Non-pigmented ciliary epithelial cell (primary cell): ENCODE results near the gene PIGU.

DNA sequence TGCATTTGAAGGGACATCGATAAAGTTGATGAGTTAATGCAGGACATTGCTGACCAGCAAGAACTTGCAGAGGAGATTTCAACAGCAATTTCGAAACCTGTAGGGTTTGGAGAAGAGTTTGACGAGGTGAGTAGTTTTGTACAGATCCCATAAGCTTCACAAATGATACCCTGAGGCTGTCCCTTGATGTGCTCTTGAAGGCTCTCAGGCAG is 39.7 kb downstream of the CHMP4B start:
- RRBS = no CpG with 5 or more reads among the region's 3 CpGs

GRCh38 chr20:33909596-33910128 is 84.0 kb upstream of the RALY start:
- RRBS = no CpG with 5 or more reads among the region's 4 CpGs

GRCh38 chr20:34073305-34073895 is 38.6 kb downstream of the EIF2S2 start:
- RRBS = no CpG with 5 or more reads among the region's 7 CpGs

DNA sequence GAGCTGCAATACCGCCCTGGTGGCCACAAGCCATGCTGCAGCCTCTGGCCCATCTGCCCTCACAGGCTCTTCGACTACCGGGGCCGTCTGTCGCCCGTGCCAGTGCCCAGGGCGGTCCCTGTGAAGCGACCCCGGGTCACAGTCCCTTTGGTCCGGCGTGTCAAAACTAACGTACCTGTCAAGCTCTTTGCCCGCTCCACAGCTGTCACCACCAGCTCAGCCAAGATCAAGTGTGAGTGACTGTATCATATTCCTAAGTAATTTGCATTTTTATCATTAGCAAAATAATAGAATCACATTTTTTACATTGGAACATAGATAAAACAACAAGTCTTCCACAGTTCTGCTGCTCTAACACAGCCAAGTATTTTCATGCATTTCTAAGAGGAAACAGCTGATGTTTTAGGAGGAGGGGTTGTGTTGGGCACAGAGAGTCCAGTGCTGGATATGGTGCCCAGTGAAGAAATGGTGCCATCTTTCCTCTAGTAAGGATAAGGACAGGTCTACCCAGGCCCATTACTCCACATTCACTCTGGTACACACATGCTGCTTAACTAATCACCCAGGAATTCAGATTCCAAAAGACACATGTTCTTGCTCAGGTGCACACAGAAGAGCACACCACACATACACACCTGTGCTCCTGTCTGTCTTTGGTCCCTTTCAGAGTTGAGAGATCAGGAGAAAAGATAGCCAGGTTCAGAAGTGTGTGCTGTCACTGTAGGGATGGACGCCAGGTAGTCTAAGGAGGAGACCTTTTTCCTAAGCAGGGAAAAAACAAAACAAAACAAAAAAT is 36.0 kb downstream of the EIF2S2 start:
- RRBS = 96% methylated on average over 9 of the region's 14 CpGs

- RRBS = no CpG with 5 or more reads among the region's 9 CpGs
Observed at GRCh38 chr20:34337978-34338418, 25.1 kb upstream of the ITCH start.

DNA sequence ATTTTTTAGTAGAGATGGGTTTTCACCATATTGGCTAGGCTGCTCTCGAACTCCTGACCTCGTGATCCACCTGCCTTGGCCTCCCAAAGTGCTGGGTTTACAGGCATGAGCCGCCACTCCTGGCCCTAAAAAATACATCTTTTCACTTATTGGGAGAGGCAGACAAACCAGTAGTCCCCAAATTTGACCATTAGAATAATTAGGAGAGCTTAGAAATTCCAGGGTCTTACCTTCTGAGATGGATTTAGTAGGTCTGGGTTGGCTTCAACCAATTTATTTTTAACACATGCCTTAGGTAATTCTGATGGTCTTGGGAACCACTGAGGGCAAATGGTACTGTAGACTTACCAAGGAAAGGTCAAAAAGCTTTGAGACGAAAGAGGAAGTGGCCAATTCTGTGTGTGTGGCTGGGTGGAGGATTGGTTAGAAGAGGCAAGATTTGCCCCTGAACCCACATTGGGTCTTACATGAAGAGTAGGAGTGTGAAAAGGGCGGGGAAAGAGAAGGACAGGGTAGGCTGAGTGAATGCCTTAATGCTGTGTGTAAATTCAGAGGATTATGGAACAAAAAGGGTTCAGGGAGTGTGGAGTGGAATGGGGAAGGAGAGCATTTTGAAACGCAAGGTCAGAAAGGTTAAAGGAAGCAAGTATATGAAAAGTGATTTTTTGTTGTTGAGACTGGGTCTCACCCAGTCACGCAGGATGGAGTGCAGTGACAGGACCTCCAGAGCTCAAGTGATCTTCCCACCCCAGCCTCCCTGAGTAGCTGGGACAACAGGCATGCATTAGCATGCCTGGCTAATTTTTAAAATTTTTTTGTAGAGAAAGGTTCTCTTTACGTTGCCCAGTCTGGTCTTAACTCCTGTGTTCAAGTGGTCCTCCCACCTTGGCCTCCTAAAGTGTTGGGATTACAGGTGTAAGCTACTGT is 2.8 kb downstream of the ITCH start:
- RRBS = no CpG with 5 or more reads among the region's 8 CpGs

DNA sequence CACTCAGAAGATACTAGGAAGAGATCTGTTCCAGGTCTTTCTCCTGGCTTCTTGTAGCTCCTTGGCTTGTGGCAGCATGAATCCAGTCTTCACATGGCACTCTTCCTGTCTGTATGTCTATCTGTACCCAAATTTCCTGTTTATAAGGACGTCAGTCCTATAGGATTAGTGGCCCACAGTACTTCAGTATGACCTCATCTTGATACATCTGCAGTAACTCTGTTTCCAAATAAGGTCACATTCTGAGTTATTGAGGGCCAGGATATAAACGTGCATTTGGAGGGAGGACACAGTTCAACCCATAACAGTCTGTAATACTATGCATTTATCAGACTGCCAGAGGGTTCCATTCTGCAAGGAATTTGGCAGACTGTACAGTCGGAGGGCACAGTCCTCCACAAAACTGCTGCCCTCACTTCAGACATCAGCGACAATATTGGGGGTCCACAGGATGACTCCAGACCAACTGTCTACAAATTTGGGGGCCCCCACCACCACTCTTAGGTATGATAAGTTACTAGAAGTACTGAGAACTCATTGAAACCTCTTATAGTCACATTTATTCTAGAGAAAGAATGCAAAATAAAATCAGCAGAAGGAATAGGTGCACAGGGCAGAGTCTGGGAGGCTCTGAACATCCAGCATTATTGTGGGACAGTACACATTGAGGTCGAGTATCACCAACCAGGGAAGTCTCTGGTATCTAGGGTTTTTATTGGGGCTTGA is 57.4 kb upstream of the DYNLRB1 start:
- RRBS = no CpG with 5 or more reads among the region's 5 CpGs

- RRBS = no CpG with 5 or more reads among the region's 16 CpGs
Observed at GRCh38 chr20:34525750-34526598, 9.8 kb downstream of the DYNLRB1 start.

DNA sequence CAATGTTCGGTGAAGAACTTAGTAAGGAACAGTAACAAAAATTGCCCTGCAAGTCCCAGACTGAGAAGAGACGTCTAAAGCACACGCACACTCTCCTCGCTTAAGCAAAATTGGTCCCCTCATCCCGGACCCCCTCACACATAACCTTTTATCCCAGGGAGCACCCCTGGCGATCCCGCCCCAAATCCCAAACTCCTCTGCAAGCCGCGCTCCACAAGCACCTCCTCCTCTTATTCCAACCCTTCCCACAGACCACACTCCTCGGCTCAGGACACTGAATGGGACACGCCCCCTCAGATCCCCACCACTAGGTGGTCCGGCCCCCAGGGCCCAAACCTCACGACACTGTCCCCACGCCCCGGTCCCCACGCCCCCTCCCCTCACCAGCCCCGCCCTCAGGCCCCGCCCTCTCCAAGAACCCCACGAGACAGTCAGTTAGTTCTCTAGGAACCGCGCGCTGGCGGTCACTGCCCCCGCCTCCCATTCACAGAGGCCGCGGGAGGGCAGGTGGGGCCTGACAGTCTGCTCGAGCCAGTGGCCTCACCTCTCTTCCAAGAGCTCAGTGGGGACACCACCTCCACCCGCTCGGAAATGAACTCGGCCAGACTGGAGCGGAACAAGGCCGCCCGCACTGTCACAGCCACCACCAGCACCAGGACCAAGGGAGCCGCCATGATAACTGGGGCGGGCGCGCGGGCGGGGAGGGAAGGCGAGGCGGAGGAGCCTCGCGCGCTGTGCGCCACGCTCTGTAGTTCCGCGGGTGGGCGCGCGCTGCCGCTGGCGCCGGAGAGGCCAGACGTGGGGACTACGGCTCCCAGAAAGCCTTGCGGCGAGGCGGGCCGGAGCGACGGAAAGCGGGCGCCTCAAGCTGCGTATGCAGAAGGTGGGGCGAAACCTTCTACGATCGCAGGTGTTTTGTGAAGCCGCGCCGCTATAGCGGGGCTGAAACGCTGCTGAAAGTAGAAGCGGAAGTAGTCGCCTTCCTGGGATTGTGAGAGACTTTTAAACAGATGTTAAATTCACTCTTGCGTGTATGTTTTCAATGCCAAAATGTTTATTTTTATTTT is at the start of gene PIGU:
Gene PIGU, minus strand, starts transcription at position 681 of the 1,067 bp plus-strand sequence.
- RRBS = under 1% methylated on average over 11 of the region's 76 CpGs

GRCh38 chr20:34714309-34715020 is 10.3 kb downstream of the TP53INP2 start:
- RRBS = no CpG with 5 or more reads among the region's 4 CpGs

DNA sequence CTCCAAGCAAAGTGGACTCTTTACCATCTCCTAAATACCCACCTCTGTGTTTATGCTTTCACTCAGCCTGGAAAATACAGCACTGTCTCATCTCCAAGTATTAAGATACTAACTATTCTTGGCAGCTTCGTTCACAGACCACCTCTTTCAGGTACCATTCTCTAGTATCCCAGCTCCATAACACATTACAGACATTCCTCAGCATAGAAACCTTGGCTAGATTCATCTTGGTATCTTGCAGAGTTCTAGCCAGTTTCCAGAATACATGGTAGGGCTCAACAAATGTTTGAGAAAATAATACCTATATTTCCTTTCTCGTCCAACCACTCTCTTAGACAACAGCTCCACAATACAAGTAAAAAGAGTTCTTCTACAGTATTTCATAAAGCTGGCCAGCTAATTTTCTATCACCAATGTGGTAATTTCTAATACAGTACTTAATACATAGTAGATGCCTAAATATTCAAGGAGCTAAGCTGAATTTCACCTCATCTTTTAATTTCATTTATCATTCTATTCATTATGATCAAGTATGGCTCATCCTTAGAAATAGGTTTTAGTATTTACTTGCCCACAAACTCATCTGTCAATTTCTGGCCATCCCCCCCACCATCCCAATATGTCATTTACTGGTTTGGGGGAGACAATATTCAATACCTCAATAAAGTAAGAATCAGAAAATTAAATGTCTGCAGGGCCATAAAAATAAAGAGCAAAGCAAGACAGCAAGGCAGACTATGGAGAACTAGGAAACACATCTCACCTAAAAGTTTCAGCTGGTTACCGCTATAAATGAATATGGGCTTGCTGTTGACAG is 6.7 kb downstream of the NCOA6 start:
- RRBS = no CpG with 5 or more reads among the region's 3 CpGs

DNA sequence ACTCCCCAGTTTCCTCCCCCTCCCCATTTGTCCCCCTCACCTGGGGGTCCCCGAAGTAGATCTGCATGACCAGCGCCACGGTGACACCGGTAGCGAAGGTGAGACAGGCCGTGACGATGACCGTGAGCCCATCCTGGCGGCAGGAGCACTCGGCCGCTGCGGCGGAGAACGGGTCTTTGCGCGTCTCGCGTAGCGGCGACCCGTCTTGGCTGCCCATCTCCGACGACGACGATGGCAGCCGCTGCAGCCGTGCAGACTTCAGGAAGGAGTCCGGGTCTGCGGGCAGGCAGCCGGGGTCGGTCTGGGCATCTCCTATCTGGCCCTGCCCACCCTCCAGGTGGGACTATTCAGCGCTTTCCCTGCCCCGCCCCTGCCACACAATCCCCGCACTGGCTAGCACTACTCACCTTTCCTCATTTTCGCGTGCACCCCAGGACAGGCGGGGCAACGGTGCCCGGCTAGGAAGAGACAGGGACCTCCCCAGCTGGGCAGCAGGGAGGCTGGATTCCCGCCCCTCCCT is 9.3 kb downstream of the GGT7 start:
- RRBS = no CpG with 5 or more reads among the region's 40 CpGs

DNA sequence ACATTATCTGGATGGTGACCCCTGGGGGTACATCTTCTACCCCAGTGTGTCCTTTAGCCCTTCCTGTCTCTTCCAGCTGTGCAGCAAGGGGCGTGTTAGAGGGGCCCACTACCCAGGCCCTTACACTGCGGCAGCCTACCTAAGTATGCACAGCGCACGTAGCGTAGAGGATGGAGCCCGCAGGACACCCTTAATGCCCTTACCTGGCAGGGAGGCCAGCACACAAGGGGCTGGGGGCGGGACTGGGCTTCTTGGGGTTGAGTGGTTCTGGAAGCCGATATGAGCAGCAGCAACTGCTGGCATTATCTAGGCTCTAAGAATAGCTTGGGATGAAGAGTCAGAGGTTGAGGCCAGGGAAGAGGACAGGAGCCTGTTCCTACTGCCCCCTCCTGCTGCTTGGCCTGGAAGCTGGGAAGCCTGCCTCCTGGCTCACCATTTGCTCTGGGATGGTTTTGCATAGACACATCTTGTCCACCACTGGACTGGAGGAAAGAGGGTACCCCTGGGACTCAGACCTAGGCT is 13.0 kb downstream of the MYH7B start:
- RRBS = no CpG with 5 or more reads among the region's 8 CpGs

GRCh38 chr20:34984905-34985657 is 29.4 kb downstream of the MYH7B start:
- RRBS = no CpG with 5 or more reads among the region's 22 CpGs

- RRBS = no CpG with 5 or more reads among the region's 18 CpGs
Observed at GRCh38 chr20:34986751-34987407, 31.2 kb downstream of the MYH7B start.

- RRBS = no CpG with 5 or more reads among the region's 13 CpGs
Observed at GRCh38 chr20:34990114-34990656, 34.5 kb downstream of the MYH7B start.

GRCh38 chr20:35253020-35253407 is 24.9 kb downstream of the MMP24OS start:
- RRBS = no CpG with 5 or more reads among the region's 3 CpGs

DNA sequence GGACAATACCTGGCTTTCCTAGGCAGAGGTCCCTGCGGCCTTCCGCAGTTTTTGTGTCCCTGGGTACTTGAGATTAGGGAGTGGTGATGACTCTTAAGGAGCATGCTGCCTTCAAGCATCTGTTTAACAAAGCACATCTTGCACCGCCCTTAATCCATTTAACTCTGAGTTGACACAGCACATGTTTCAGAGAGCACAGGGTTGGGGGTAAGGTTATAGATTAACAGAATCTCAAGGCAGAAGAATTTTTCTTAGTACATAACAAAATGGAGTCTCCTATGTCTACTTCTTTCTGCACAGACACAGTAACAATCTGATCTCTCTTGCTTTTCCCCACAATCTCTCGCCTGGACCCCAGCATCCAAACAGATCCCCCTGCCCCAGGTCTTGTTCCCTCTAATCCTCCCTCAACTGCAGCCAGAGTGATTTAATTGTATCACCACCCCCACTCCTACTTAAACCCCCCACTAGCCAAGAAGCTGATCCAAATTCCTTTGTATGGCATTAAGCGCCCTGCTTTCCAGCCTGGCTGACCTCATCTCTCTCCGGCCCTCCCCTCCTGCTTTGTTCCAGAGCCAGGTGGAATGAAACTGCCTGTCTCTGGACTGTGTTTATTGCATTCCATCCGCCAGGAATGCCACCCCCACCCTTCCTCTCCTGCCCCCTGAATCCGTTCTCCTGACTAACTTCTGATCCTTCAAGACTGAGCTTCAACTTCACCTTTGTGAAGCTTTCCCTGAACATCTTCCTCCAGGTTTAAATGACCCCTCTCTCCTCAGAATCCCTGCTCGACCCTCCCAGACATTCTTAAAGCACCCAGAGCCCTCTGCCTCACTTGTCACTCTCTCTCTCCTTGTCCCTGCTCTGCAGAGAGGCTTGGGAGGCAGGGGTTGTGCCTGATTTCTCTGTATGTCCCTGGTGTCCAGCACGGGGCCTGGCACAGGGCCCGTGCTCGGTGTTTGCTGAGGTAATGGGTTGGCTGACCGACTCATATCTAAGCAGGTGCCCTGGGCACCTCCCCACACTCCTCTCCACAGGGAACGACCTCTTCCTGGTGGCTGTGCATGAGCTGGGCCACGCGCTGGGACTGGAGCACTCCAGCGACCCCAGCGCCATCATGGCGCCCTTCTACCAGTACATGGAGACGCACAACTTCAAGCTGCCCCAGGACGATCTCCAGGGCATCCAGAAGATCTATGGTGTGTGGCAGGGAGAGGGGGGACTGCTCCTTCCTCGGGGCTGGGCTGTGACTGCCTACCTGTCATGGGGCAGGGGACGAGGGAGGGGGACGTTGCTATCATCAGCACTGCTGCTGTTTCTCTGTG is 14.7 kb downstream of the MMP24OS start:
- RRBS = no CpG with 5 or more reads among the region's 24 CpGs

DNA sequence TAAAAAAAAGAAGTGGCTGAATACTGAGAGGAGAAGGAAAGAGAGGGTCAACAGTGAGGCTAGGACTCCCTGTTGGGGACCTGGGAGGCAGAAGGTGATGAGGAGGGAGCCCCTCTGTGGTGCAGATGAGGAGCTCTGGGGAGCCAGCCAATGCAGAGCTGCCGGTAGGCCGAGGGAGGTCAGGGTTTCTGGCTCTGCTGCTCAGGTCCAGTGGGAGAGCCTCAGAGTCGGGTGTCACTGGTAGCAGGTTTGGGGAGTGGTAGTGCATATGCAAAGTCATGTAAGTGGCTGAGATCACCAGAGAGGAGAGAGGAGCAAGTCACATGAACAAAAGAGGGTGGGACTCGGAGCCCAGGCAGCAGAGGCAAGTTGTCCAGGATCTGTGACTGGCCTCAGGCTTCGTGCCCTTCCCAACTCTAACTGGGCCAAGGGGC is 6.9 kb downstream of the MMP24OS start:
- RRBS = no CpG with 5 or more reads among the region's 5 CpGs

DNA sequence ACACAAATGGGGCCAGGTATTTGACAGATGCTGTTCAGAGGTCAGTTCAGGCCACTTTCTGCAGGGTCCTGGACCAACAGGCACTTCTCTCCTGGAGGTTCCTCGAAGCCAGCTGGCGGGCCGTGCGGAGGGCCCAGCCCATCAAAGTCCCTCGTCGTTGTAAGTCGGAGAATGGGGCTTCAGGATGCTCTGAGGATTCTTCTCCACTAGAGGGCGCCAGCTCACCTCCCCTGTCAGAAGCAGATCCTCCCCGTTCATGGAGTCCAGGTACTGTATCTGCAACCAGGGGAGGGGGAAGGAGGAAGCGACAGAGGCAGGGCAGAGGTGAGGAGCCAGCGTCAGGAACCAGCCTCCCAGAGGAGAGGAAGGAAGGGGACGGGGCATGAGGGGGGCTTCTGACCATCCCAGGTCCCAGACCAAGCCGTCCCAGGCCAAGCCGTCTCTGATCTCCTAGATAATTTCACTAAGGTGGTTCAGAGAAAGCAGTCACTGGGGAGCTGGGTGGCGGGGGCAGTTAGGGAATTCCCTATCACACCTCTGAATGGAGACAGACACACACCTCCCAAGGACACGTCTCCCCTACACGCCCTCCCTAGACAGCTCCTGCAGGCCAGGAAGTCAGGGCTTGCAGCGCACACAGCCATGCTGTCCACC is 11.7 kb upstream of the FAM83C start:
- RRBS = no CpG with 5 or more reads among the region's 18 CpGs